Measurements from ENCODE around the genes GTF2H4 and LY6G6C.

DNA sequence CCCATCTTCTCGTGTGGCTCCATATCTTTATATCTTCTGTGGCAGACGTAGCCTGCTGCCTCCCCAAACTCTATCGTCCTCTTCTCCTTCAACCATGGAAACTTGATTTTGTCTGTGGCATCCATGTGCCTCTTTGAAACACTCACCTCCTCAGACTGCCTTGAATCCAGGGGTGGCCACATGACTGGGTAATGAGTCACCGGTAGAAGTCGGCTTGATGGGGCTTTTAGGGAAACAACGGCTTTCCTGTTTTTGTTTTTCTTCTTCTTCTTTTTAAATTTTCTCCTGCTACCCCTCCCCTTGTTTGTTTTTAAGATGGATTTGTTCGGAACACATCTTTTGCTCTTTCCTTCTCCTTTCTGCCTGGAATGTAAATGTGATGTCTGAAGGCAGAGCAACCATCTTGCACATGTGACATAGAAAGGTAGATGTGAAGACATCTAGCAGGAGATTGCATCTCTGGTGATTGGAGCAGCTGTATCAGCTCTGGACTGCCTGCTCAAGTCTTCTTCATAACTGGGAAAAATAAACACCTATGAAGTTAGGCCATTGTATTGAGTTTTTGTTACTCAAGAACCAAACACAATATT lies 70.0 kb upstream of the DDR1 start:
- PRO-cap, result no peak
- RAMPAGE, long total RNA, 4 experiments, result no peak in any of the 4 experiments

GRCh38 chr6:30830505-30830857 lies 53.8 kb upstream of the DDR1 start:
- PRO-cap, result no peak
- RAMPAGE, long total RNA, 4 experiments, result start-site peak on the minus strand in 1 of 4 experiments, at chr6:30830590-30830639 at its widest, 8 reads per replicate

GRCh38 chr6:30881692-30882340 lies 2.5 kb upstream of the DDR1 start:
- PRO-cap, result no peak
- RAMPAGE, long total RNA, 4 experiments, result no peak in any of the 4 experiments

DNA sequence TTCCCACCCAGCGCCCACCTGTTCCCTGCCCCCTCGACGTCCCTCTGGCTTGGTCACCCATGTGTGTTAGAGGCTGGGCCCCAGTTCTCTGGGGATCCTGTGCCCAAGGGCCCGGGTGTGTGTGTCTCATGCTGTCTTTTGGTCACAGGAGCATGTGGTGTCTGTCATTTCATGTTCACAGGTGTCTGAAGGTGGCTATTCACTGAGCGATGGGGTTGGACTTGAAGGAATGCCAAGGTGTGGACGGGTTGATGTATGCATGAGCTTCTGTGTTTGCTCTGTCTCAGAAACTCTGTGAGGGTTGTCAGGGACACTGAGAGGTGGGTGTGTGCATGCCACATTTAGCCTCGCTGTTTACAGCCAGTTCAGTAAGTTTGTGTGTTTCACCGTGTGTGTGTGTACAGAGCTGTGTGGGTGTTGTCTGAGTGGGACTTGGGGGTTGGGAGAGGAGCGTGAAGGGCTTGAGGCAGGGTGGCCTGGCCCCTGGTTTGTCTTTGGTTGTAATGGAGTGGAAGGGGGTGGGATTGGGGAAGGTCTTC lies 1.2 kb downstream of the DDR1 start:
- PRO-cap, result no peak
- RAMPAGE, long total RNA, 4 experiments, result no peak in any of the 4 experiments

DNA sequence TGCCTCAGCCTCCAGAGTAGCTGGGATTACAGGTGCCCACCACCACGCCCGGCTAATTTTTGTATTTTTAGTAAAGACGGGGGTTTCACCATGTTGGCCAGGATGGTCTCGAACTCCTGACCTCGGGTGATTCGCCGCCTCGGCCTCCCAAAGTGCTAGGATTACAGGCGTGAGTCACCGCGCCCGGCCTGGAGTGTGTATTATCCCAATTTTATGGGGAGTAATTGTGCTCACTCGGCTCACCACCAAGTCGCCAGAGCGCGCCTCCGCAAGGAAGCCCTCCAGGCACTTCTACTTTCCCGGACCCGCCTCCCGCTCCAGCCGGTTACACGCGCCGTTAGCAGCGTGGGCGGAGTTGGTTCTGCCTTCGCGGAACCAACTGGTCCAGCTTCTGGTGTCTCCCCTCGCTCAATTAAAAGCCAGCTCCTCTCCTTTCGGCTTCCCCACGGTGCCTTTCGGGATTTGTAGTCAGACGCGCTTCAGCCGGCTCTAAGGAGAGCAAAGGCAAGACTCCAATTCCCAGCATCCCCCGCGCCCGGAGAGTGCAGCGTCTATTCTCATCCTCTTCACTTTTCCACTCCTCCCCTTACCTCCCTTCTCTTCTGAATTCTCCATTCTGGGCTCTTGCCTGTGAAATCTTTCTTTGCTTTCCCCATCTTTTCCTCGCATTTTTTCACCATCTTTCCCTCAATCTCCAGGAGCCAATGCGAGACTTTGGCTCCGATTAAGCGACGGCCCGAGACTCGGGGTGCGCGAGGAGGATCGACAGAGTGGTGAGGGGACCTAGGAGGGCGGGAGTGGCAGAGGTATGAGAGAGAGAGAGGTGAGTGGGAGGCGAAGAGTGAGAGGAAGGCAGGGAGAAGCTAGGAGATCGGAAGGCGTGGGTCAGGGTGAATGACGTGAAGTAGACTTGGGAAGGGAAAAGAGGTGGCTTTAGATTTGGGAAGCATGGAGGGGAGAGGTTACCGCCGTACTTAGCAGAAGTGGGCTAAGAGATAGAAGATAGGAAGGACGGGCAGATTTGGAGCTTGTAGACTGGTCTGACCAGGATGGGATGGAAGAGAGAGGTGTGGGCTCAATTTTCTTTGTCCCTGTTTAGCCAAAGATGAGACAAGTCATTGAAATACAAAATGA lies at the start of gene GTF2H4:
TSS of gene GTF2H4 (plus strand) at position 577 of the 1,134 bp plus-strand sequence.
- PRO-cap, result no peak
- RAMPAGE, long total RNA, 4 experiments, result start-site peak on the plus strand in 3 of 4 experiments, centred at positions 579 to 888 of the sequence, 5 to 91 reads per replicate

DNA sequence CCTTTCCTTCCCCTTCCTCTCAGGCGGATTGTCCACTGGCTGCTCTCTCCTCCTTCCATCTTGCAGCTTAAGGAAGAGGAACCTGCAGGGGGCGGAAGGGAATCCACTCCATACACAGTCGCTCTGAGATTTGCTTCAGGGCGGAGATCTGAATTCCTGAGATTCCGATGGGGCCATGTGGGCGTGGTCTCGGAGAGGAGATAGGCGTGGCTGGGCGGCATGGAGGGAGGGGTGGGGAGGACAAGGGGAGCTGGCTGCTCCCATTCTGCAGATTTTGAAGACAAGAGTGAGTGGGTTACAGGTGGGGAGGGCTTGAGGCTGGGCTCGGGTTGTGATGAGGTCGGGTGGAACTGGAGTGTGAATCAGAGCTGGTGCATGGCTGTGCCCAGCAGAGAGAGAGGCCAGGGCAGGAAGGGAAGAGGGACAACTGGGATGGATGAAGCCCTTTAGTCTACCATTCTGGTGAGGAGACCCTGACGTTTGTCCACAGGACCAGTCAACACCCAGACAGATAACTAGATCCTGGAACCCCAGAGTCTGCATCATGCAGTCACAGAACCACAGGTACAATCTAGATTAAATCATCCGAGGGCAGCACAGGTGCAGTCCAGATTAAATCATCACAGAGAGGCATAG lies 2.0 kb downstream of the MUCL3 start:
- PRO-cap, result no peak
- RAMPAGE, long total RNA, 4 experiments, result start-site peak on the plus strand in 1 of 4 experiments, centred at position 243 of the sequence, 5 reads per replicate

DNA sequence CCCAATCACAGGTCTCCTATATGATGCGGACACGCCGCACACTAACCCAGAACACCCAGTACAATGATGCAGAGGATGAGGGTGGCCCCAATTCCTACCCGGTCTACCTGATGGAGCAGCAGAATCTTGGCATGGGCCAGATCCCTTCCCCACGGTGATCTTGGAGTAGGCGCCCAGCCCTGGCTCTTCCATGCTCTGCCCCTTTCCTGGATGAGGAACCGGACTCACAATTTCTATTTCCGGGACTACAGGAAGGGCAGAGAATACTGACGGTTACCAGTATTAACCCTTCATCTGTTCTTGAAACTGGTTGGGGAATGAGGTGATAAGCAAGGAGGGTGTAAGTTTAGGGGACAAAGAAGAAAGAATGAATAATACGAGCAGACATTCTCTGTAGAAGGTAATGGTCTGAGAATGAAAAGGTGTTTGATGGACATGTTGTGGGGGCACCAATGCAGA lies 12.2 kb downstream of the MUCL3 start:
- PRO-cap, result no peak
- RAMPAGE, long total RNA, 4 experiments, result start-site peak on the minus strand in 1 of 4 experiments, centred at position 199 of the sequence, 14 reads per replicate

- PRO-cap, result no peak
- RAMPAGE, long total RNA, 4 experiments, result no peak in any of the 4 experiments
Measured at GRCh38 chr6:30983374-30983628, 217 bp upstream of the MUC21 start.

DNA sequence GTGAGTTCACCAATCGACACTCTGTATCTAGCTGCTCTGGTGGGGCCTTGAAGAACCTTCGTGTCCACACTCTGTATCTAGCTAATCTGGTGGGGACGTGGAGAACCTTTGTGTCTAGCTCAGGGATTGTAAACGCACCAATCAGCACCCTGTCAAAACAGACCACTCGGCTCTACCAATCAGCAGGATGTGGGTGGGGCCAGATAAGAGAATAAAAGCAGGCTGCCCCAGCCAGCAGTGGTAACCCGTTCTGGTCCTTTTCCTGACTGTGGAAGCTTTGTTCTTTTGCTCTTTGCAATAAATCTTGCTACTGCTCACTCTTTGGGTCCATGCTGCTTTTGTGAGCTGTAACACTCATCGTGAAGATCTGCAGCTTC lies 9.2 kb upstream of the MUC22 start:
- PRO-cap, result no peak
- RAMPAGE, long total RNA, 4 experiments, result no peak in any of the 4 experiments

- PRO-cap, result no peak
- RAMPAGE, long total RNA, 4 experiments, result no peak in any of the 4 experiments
Measured at GRCh38 chr6:31142995-31143705, 4.3 kb upstream of the PSORS1C2 start.

DNA sequence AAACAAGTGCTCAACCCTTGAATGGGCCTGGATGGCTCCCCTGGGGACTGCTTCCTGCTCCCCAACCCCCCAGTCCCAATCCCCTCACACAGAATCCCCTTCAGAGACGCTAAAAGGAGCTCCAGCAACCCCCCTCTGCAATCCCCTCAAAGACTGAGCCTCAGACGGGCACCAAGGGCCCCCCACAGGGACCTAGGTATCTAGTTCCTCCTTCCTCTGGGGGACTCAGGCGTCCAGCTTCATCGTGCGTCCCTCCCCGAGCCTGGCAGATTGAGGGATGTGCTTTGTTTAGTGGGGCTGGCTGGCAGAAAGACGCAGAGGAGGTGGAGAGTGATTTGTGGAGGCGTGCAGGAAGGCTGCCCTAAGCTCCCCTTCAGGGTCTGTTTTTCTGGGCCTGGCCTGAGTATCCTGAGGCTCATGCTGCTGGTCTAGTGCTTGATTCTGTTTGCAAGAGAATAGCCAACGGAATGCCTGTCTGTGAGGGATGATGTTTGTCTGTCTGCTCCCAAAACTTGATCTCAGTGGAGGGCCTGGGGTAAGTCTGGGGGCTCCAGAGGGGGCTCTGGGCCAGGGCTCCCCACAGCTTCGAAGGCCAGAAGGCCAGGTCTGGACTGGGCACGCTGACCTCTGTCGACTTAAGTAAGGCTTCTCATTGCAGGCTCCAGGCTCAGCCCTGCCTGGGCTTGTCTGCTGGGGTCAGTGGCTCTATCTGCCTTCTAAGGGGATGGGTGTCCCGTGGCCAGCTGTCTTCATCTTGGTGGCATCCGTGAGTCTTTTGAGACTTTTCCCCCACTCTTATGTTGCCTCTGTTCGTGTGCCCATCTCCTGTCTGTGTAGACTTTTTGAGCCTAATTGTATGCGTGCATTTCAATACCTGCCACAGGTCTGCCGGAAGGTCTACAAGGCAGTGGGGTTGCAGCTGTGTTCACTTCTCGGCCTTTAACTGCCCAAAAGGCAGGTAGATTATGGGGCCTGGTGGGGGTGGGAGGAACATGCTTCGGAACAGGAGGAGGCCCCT lies 1.9 kb upstream of the POU5F1 start:
- PRO-cap, result no peak
- RAMPAGE, long total RNA, 4 experiments, result no peak in any of the 4 experiments

- PRO-cap, result no peak
- RAMPAGE, long total RNA, 4 experiments, result no peak in any of the 4 experiments
Measured at GRCh38 chr6:31205657-31206286, 35.3 kb upstream of the POU5F1 start.

GRCh38 chr6:31351641-31352181 lies 5.3 kb downstream of the HLA-B start:
- PRO-cap, result no peak
- RAMPAGE, long total RNA, 4 experiments, result no peak in any of the 4 experiments

- PRO-cap, result no peak
- RAMPAGE, long total RNA, 4 experiments, result no peak in any of the 4 experiments
Measured at GRCh38 chr6:31366550-31367342, 9.8 kb upstream of the HLA-B start.

GRCh38 chr6:31558683-31559630 lies 11.5 kb downstream of the NFKBIL1 start:
- PRO-cap, result no peak
- RAMPAGE, long total RNA, 4 experiments, result no peak in any of the 4 experiments

DNA sequence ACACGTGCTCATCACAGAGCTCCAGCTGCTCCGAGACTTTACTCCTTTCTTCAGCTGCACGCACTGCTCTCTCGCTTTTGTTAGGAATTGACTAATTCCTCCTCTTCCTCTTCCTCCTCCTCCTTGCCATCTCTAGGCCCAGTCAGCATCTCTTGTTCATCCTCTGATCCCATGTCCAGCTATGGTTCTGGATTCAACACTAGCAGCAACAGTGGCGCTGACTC lies 3.9 kb upstream of the AIF1 start:
- PRO-cap, result no peak
- RAMPAGE, long total RNA, 4 experiments, result no peak in any of the 4 experiments

DNA sequence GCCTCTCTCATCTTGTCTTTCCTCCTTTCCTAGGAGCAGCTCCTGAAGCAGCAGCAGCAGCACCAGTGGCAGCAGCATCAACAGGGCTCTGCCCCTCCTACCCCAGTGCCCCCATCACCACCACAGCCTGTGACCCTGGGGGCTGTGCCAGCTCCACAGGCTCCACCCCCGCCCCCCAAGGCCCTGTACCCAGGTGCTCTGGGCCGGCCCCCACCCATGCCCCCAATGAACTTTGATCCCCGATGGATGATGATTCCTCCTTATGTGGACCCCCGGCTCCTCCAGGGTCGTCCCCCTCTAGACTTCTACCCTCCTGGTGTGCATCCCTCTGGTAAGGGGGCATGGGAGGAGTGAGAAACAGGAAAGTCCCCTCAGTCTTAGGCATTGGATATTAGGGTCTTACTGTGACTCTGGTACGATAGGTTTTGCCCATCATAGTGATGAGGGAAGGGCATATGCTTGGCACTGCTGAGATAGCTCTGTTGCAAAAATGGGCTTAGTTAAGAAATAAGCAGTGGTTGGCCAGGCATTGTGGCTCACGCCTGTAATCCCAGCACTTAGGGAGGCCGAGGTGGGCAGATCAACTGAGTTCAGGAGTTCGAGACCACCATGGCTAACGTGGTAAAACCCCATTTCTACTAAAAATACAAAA lies 9.1 kb downstream of the PRRC2A start:
- PRO-cap, result no peak
- RAMPAGE, long total RNA, 4 experiments, result no peak in any of the 4 experiments

DNA sequence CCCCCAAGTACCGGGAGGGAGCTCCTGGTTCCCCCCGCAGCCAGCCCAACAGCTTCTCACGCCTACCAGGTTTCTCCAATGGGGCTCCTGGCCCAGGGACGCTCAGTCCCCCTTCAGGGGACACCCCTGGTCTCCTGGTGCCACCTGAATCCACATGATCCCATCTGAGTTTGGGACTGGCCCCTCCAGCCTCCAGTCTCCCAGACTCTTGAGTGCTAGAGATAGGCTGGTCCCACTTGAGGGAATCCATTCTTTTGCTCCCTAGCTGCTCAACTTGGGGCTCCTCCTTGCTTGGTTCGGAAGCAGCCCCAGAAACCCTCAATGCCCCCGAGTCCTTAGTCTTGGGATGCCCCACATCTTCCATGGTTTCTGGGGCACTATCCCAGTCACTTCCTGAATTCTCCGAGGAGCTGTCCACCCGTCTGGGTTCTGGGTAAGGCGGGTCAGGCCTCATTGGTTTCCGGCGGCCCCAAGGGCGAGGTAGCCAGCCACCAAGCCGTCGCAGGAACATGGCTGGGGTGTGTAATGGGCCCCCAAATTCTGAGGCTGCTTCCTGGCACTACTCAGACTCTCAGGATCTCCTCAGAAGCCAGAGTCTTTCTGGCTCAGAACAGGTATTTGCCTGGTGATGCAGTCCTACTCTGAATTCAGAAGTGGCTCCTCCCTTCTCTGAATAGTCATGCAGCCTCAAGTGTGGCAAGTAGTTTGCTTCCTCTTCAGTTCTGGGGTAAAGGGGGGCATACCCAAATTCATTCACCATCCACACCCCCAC lies 955 bp downstream of the C6orf47 start:
- PRO-cap, result no peak
- RAMPAGE, long total RNA, 4 experiments, result no peak in any of the 4 experiments

GRCh38 chr6:31703515-31703739 lies 303 bp upstream of the ABHD16A start:
- PRO-cap, result no peak
- RAMPAGE, long total RNA, 4 experiments, result no peak in any of the 4 experiments

DNA sequence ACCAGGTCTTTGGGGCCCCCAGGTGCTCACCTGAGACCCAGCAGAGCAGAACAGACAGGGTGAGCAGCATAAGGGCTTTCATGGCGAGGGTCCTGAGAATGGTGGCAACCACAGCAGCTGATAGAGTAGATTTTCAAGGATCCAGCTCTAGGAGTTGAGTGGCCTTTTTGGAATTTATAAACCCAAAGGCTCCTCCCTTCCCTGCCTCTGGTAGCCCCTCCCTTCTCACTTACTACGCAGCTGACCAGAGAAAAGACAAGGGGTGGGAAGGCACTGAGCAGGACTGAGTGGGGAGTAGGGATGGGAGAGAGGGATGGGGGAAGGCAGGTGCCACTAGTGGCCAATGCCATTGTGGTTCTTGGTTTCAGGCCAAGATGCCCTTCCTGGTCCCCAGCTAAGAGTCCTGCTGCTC lies at the start of gene LY6G6C:
TSS of gene LY6G6C (minus strand) at position 149 of the 412 bp plus-strand sequence.
- PRO-cap, result no peak
- RAMPAGE, long total RNA, 4 experiments, result no peak in any of the 4 experiments

All from omental fat pad (tissue), 4 donors.